PC-3 (cell line): ENCODE data around the genes OR4B1, FOLH1, OR4C12, OR5D13, OR10AG1, RTN4RL2, TMX2, OR1S2 and OR10W1.

DNA sequence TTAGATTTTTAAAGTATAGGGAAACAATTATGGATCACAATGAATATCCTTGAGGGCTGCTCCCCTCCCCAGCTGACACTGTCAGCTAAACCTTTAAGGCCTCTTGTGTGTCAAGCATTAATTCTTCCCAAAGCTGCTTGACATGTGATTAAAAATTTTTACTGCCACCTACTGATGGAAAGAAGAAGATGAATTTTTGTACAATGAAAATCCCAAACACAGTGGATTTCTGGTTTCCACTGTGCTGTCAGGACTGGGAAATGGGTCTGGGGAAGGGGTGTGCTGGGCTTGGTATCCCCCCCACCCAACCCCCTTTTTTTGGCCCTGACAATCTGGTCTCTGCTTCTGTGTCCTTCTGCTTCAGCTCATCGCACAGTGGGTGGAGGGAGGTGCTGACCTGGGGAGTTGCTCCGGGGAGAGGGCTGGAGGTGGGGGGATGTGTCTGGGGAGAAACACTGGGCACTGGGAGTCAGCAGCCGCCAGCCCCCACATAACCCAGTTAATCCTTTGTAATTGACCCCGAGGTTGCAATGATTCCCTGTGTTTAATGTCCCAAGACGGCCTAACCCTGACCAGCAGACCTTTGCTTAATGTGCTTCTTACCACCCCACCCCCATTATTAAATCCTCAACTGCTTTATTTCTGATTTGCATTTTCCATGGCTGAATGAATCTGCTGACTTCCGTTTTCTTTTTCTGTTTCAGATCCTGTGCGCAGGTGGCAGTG lies 107.1 kb upstream of the OR4B1 start:
- RAMPAGE, long total RNA, result no peak

DNA sequence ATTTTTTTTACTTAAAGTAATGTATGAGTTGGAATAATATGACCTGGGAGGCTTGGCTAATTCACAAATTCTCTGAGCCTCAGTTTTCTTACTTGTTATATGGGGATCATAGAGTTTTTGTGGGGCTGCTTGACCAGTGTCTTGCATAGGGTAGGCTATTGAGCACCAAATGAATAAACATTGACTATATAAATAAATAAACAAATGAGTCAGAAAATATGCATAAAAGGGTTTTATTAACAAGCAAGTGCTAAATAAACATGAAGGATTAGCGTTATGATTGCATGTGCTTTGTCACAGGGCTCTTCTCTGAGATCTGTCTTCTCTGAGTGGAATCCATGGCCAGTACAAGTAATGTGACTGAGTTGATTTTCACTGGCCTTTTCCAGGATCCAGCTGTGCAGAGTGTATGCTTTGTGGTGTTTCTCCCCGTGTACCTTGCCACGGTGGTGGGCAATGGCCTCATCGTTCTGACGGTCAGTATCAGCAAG lies at the start of gene OR4B1:
TSS of gene OR4B1 (plus strand) at position 339 of the 491 bp plus-strand sequence.
- RAMPAGE, long total RNA, result no peak

DNA sequence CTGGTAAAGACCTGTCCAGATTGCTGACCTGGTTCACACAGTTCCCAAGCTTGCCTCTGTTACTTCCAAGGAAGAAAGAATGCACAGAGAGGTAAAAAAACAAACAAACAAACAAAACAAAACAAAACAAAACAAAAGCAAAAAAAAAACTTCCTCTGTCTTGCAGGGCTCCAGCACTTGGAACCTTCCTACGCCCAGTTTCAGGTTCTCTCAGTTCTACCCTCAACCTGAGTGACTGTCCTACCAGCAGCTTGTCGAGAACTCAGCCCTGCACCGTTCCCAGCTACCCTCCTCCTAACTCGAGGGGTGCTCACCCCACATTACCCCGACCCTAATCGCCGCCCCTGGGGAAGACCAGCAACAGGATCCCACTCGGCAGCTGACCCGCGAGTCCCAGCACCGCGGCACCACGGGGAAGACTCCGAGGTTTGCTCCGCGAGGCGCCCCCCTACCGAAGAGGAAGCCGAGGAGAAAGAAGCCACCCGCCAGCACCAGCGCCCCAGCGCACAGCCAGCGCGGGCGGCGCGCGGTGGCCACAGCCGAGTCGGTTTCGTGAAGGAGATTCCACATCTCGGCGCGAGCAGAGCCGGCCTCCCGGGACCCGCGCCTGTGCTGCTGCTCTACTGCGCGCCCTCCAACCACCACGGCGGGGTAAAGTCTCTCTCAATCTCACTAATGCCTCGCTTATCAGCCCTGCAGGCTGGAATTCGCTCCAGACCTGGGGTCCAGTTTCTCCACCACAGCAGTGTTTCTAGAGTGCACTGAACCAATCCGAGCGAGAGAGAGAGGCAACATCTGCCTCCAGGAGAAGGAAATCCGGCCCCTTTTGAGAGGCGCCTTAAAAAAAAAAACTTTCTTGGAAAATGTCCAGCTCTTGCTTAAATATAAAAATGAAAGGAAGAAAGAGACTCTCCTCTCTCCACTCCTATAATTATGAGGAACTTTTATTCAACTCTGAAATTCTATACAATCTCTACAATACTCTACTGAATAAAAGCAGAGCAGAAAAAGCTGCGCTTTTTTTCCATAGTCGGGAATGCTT lies at the start of gene FOLH1:
TSS of gene FOLH1 (minus strand) at position 763 of the 1,042 bp plus-strand sequence.
- RAMPAGE, long total RNA, result no peak

DNA sequence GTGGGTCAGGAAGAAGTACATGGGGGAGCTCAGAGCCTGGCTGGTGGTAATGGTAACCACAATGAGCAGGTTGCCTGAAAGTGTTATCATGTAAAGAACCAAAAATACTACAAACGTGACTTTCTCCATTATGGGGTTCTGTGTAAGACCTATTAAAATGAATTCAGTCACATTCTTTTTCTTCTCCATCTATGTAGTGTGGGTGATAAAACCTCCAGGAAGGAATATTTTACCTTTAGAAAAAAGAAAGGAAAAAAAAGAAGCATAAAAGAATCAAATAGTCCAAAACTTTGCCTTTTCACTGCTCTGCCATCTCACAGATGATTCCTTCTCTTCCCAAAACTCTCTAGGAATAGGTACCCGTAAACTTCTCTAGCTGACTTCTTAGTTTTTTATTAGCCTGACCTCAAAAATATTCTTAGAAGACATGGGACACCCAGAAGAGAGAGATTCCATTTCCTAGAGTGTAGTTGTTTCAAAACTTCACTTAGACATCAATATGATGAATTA lies at the start of gene OR4C12:
TSS of gene OR4C12 (minus strand) at position 223 of the 510 bp plus-strand sequence.
- RAMPAGE, long total RNA, result no peak

GRCh38 chr11:55773145-55773566 lies at the start of gene OR5D13:
Gene OR5D13, plus strand, starts transcription at chr11:55773438.
- RAMPAGE, long total RNA, result no peak

DNA sequence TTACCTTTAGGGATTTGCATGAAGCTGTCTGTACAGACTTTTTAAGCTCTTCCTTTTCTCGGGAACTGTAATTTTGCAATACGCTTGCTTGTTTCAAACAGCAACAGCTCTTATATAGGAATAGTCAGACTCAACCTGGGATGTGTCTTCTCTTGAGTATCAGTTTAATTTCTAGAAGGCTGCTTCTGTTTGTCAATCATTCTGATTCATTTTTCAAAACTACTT lies at the start of gene OR10AG1:
TSS of gene OR10AG1 (minus strand) at position 58 of the 225 bp plus-strand sequence.
- RAMPAGE, long total RNA, result no peak

GRCh38 chr11:57124340-57125592 lies 57.0 kb upstream of the LRRC55 start:
- RAMPAGE, long total RNA, result no peak

- RAMPAGE, long total RNA, result no peak
Observed at GRCh38 chr11:57213070-57214065, 23.7 kb downstream of the APLNR start.

- RAMPAGE, long total RNA, result no peak
Observed at GRCh38 chr11:57313400-57314049, 11.2 kb downstream of the TNKS1BP1 start.

GRCh38 chr11:57427337-57428182 lies 639 bp upstream of the SLC43A3 start:
- RAMPAGE, long total RNA, result no peak

GRCh38 chr11:57457795-57459116 lies 2.1 kb upstream of the RTN4RL2 start:
- RAMPAGE, long total RNA, result no peak

DNA sequence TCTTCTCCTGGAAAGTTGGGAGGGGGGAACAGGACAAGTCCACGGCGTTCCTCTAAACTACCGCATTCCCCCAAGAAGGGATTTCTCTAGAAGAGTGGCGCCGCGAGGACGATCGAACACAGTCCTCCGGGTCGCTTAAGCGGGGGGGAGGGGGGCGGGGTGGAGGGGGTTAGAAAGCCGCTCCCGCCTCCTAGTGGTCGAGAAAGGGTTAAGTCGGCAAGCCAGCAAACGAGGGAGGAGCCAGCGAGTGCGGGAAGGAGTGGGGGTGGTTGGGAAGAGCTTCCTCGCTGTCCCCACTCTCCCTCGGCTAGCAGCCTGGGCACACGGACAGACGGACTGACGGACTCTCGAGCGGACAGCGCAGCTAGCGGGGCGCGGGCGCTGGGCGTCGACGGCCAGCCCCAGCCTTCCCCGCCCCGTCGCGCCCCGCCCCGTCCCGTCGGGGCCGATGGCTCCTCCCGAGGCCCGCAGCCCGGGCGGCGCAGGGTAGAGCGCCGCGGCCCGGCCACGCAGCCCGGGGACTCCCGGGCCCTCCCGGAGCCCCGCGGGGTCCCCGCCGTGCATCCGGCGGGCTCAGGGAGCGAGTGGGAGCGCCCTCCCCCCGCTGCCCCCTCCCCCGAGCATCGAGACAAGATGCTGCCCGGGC lies at the start of gene RTN4RL2:
TSS of gene RTN4RL2 (plus strand) at position 296 of the 646 bp plus-strand sequence.
- RAMPAGE, long total RNA, result no peak

GRCh38 chr11:57616415-57616854 lies 18.9 kb downstream of the SERPING1 start:
- RAMPAGE, long total RNA, result no peak

DNA sequence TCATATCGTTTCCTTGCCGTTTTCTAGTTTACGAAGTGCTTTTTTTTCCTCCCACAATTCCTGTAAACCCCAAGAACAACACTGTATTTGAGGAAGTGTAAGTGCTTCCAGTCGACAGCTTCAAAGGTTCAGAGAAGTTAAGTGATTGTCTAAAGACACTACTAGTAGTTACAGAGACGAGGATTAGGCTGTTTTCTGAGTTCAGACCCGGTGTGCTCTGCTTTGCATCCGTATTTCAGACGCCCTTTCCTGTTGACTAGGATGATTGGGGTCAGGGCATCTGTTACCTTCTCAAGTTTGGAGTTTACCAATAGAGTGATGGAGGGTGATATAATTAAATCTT lies 428 bp downstream of the CLP1 start:
- RAMPAGE, long total RNA, result no peak

- RAMPAGE, long total RNA, result start-site peak on the plus strand at chr11:57712558-57712614, 655 and 629 reads in 2 replicates
Observed at GRCh38 chr11:57712432-57713092, at the start of gene TMX2. Gene TMX2, plus strand, starts transcription at chr11:57712593.

DNA sequence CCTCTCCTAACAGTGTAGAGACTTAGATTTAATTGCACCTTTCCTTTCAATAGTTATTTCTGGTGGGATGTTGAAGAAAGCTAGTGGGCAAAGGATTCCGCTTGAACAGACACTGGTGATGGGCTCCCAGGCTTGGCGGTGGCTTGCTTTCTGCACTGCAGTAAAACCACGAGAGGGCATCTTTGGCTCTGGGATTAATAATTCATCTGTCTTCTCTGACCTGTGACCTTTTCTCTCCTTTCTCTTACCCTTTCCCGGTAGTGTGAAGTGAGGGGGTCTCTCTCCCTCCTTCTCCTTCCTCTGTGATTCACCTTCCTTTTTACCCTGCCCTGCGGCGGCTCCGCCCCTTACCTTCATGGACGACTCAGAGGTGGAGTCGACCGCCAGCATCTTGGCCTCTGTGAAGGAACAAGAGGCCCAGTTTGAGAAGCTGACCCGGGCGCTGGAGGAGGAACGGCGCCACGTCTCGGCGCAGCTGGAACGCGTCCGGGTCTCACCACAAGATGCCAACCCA lies 29.6 kb downstream of the CTNND1 start:
- RAMPAGE, long total RNA, result no peak

GRCh38 chr11:58058282-58059256 lies 27.8 kb downstream of the OR6Q1 start:
- RAMPAGE, long total RNA, result no peak

GRCh38 chr11:58204036-58204345 lies at the start of gene OR1S2:
Gene OR1S2, minus strand, starts transcription at chr11:58204142.
- RAMPAGE, long total RNA, result no peak

DNA sequence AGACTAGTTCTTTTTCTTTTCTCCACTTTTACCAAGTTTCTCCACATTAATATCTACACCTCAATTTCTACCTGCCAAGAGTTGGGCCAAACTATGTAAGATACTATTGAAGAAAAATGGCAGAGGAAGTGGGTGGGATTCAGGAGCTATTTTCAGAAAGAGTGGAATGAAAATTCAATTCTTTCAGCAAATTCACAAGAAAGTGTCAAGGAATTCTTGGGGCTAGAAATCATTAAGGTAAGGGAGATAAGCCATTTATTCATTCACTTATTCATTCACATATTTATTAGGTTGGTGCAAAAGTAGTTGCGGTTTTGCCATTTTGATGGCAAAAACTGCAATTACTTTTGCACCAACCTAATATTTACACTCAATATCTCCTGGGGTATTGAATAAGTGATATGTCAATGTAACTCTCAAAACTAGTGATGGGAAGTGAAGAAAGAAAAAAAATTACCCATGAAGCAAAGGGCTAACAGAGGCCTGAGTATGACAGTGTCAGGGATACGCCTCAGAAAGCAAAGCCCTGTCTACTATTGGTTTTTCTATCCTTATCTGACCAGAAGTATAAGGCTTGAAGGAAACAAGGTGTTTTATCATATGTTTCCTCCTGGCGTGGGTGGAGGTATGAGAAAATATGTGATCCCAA lies at the start of gene OR10W1:
TSS of gene OR10W1 (minus strand) at position 245 of the 649 bp plus-strand sequence.
- RAMPAGE, long total RNA, result no peak

DNA sequence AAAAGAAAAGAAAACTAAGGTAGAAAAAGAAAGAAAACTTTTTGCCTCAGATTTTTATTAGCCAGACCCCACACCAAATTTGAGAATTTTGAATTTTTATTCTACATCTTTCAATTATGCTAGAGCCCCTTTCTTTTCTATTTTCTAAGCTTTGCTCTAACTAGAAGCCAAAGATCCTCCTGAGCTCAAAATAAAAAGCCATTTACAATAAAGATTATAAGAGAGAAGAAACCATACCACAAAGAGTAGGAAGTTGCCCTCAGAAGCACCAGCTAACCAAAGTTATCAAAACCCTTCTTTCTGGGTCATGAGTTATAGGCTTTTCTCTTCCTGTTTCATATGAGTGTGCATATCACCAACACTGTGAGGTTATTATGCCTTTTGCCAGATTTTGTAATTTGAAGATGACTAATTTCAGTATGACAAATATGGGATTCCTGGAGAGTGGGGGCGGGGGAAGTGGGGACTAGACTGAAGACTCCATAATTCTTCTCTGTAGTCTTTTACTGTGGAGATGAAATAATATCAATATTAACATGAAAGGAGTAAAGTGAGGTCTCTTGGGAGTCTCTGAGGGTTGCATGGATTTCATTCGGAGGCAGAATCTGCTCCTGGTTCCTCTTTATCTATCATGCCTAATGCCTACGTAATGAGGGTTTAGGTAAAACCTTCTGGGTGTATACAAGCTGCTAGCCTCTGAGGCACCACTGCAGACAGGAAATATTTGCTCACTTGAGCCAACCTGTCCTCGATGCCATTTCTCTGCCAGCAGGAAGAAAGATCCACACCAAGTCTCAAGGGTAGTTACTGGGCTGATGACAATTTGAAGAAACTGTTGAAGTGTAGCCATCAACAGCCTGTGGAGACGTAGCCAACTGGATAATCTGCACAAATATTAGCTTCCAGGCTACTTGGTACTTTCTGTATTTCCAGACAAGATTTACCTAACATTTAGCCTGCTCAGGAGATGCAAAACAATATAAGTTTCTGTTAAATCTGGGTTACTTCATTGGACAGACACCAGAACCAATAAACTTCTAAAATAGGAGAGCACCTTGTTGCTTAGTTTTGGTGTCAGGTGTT lies 2.0 kb downstream of the LPXN start:
- RAMPAGE, long total RNA, result no peak